PC-3 (cell line): ENCODE data around the gene ASXL3.

- RAMPAGE, long total RNA = no peak
Measured at GRCh38 chr18:31539706-31540022, 41.7 kb downstream of the DSG2 start.

- RAMPAGE, long total RNA = no peak
Measured at GRCh38 chr18:31679299-31679887, 5.0 kb downstream of the B4GALT6 start.

DNA sequence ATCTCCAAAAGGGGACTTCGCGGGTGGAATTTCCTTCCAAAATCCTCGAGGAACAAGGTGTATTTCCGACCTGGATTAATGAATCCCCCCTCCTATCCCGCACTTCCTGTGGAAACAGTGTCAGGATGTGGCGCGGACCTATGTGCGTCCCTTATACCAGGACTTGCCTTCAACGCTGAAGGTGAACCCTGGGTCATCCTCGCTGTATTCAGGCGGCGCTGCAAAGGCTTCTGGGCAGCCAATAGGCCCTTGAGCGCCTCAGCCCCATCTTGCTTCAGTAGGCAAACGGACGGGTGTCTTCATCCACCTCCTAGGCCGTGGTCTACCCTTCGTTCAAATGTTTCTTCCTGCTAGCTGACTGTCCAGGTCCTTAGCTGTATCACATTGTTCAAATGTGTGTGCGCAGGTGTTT is 1.4 kb upstream of the B4GALT6 start:
- RAMPAGE, long total RNA = no peak

GRCh38 chr18:32086675-32087067 is 5.0 kb upstream of the RNF138 start:
- RAMPAGE, long total RNA = no peak

DNA sequence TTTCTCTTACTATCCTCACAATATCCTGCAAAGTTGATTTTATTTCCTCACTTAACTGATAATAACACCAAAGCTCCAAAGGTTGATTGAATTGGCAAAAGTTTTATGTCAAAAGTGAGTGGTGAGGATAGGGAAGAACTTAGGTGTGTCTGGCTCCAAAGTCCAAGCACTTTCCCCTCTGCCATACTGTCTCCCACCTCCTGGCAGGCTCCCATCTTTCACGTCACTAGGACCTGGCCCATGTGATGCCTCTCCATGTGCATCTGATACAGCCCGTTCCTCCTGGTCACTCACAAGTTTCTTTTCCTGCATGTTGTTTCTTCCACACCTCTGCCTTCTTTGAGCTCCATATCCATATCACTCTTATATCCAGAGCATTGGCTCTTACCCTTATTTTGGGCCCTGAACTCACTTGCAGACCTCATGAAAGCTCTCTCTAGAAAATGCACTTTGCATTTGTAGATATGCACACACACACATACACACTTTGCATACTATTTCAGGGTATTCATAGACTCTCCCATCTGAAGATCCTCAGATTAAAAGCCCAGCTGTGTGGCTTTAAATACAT is 12.2 kb downstream of the MEP1B start:
- RAMPAGE, long total RNA = no peak

DNA sequence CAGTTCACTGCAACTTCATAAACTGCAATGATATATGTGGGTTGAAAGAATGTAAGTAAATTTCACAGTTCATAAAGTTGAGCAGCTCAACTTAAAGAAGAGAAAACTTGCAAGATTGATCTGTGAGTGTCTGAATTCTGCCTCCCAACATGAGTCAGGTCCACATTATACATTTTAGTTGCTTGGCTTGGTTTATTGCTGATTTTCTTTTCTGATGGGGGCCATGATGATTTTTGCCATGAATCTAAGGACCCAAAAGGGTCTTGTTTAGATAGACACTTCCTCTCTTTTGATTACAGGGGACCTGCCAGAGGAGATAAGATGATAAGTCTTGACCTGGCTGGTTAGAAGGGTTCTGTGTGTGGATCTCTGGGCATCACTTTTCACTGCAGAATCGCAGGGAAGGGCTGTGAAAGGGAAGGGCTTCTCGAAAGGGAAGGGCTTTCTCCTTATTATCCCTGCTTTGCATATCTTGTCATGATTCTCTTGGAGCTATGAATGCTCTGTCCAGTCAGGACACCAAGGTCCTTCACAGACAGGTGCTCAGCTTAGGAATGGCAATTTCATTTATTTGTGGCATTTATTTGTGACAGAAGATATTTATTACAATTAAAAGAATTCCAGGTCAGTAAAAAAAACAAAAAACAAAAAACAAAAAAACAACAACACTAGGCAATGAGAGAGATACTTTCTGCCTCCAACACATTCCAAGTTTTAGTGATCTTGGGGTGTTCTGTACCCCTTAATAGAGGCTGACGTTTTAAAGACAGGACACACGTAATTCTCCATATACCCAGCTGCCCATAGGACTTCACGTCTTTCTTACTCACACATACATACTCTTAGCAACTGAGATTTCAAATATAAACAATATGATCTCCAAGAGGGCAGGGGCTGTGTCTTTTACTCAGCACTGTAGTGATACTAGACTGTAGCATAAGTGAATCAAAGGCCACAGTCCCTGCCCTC is 75.1 kb downstream of the MEP1B start:
- RAMPAGE, long total RNA = no peak

DNA sequence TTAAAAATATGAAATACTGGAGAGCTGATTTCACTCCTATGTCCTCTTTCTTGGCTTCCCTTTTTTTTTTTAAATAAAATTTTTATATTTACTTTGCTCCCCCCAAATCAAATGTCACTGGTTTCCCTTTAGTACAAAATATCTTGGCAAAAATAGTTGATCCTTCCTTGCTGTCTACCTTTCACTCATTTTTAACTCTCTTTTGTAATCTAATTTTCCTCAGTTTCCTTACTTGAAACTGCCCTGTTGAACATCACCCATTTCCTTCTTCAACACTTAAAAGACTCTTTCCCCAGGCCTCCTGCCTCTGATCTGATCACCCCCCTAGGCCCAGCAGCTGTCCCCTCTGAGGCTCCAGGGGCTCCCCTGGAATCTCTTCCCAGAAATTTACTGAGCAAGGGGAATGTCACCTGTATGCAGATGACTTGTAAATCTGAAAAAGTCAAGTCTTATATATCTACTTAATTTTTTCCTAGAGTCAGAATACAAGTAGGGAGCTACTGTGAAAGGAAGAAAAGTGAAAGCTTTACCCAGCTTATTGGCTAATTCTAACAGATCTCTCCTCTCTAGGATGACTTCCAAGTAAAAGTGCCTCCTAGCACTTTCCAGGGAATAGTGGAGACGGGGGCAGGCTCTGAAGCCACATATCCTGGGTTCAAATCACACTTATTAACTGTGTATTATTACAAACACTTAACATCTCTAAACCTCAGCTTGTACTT is 85.4 kb downstream of the GAREM1 start:
- RAMPAGE, long total RNA = no peak

DNA sequence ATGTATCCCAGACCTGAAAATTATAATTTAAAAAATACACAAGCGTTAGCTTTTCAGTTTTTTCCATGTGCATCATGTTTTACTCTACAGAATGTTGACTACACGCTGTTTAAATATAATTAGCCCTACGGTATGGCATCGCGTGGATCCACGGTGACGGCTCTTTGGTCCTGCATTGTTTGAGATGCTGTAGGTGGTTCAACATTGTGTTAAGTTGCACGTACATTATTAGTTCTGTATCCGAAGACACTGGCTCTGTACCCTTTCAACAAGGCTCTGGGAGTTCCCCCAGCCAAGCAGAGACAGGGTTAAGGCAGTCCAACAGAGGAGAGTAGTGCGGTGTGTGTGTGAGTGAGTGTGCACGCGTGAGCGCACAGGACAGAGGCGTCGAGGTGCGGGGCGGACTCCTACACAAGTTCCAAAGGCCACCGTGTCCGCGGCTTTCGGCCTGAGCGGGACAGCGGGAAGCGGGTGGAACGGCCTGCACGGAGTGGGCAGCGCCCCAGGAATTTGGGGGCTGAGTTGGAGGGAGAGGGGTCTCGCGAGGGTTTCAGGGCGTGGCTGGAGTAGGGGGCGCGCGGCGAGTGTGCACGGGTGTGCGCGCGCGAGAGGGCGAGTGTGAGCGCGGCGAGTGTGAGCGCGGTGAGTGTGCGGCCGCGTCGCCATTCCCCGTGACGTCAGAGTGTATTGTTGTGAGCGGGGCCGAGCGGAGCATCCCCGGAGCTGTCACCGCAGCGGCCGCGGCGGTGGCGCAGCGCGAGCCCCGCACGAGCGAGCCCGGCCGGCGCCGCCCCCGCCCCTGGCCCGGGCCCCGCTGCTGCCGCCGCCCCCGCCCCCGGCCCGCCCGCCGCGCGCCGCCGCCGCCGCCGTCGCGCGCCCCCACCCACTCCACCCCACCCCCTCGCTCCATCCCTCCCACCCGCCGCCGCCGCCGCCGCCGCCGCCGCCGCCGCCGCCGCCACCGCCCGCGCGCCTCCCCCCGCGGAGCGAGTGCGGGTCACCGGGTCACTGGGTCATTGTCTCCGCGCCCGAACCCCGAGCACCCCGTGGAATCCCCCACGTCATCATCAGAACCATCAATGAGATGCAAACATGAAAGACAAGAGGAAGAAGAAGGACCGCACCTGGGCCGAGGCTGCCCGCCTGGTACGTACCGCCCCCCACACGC is at the start of gene ASXL3:
ASXL3 (plus strand) TSS at position 680 of the 1,168 bp plus-strand sequence.
- RAMPAGE, long total RNA = no peak

GRCh38 chr18:33851540-33852427 is 273.8 kb downstream of the ASXL3 start:
- RAMPAGE, long total RNA = no peak

GRCh38 chr18:34331356-34331810 is 106.7 kb upstream of the NOL4 start:
- RAMPAGE, long total RNA = no peak

DNA sequence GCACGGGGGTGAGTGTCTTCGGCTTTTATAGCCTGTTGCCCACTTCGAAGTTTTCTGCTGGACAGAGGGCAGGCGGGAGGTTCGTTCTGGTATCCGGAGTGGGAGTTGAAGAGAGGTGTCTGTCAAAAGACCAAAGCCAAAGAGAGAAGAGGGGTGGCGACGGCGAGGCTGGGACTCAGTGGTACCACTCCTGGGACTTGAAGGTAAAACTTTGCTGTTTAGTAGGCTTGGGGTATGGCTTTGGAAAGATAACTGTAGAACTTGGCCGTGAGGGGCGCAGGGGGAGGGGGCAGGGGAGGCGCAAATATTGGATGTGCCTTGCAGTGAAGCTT is 215.7 kb upstream of the DTNA start:
- RAMPAGE, long total RNA = no peak

GRCh38 chr18:34822031-34822609 is 112.0 kb downstream of the DTNA start:
- RAMPAGE, long total RNA = no peak

DNA sequence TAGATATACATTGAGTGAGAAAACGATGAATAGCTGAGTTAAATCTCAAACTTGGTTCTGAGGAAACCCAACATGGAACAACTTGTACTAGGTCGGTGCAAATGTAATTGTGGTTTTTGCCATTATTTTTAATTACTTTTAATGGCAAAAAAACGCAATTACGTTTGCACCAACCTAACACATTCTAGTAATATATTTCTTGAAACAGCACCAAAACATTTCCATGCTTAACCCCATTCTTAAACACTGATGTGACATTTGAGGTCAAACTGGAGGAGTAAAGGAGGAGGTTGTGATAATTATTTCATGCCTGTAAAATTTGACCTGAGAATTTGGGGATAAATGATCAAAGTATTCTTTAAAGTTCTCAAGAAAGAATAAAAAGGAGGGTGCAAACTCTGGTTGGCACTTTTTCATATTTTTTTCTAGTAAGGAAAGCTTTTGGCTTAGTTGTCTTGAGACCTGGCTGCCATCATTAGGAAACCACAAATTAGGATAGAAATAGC is 143.0 kb downstream of the DTNA start:
- RAMPAGE, long total RNA = no peak

- RAMPAGE, long total RNA = no peak
Measured at GRCh38 chr18:34943248-34943519, 98.0 kb upstream of the MAPRE2 start.

DNA sequence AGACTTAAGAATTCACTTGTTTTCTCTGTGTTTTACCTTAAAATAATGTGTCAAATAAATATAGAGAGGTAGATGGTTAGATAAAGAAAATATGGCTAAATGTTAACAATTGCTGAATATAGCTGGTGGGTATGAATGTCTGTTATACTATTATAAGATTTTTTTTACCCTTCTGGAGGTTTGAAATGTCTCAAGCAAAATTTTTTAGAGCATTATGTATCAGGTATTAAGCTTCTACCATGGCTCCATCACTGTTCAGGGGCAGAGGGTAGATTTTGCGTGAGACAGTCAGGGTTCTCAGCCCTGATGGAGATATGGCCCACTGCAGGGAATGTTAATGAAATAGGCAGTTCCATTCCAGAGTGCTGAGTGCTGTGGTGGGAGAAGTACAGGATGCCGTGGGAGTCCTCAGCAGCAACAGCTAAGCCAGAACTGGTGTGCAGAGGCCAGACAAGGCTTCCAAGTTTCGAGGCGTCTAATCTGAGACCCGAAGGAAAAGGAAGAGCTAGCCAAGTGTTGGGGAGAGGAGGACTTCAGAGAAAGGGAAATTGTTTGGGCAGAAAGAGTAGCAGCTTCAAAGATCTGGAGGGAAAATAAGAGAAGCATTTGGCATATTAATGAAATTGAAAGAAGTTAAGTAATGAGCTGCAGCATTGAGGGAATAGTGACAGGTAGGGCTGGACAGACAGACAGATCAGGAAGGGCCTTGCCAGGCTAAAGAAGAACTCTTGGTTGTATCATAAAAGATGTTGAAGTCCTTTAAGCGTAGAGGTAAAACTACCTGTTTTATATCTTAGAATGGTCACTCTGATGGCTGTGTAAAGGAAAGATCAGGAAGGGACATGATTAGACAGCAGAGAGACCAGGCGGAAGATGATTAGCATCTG is 30.2 kb upstream of the MAPRE2 start:
- RAMPAGE, long total RNA = no peak

DNA sequence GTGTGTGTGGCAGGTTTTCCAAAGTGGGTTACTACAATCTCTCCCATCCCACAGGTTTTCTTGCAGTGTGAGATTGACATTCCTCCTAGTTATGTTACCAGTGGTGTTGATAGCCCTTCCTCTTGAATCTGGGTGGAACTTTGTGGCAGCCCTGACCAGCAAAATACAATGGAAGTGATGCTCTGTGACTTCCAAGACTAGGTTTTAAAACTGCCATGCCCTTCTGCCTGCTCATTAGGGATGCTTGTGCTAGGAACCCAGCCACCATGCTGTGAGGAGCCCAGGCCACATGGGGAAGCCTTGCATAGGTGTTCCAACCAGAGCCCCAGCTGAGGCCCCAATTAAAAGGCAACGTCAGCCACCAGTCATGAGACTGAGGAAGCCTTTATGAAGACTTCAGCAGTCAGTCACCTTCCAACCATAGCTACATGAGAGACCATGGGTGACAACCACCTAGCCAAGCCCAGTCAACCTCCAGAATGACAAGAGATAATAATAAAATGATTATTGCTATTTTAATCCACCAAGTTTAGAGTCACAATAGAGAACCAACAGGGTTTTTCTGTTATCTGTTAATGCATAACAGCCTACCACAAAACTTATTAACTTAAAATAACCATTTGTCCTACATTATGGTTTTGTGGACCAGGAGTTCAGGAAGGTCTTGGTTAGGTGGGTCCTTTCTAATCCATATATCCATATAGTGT is 13.9 kb upstream of the MAPRE2 start:
- RAMPAGE, long total RNA = no peak

- RAMPAGE, long total RNA = no peak
Measured at GRCh38 chr18:35030228-35030610, 11.0 kb upstream of the MAPRE2 start.

DNA sequence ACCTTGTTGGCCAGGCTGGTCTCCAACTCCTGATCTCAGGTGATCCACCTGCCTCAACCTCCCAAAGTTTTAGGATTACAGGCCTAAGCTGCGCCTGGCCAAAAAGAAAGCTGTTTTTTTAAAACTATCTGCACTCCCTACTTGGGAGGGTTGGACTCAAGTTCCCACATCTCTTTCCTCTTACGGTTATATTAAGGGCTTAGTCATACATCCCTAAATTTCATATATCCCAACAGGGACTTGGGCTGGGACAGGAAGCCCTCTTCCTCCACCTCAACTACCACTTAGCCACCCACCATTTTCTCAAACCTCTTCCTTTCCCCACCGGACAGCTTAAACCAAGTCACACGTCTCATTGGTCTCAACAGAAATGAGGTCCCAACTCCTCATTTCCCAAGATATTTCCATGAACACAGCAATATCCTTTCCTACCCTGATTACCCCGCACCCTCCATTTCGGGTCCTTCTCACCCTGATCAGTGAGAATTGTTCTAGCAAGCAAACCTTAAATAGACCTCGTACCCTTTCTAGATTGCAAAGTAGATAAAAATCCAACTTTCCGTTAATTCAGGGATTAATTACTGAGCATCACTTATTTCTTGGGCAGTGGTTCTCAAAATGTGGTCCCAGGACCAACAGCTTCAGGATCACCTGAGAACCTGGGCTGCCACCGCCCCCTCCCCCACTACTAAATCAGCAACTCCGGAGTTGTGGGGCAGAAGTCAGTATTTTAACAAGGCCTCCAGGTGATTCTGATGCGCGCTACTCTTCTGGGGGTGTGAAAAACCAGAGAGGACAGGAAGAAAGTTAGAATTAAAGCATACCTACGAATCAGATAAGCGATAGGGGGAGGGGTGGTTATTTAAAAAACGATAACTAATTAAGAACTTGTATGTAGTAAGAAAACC is 602 bp downstream of the ZSCAN30 start:
- RAMPAGE, long total RNA = no peak

DNA sequence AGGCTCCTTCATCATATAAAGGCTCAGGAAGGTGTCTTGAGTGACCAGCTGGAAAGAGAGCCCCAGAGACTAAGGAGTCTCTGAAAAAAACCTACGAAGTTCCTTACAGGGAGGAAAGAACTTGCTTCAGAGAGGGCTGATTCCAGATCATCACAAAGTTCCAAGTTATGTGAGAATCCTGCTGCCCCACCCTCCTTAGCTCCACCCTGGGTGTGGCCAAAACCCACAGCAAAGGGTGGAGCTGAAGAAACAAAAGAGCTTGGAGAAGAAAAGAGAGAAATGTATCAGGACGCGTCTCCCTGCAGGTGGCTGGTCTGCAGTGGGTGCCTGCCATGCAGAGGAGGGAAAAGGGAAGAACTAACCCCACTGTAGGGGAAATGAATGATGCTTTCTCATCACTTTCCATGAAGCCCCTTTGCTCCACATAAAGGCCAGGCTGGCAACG is 32.8 kb upstream of the ZNF396 start:
- RAMPAGE, long total RNA = no peak

- RAMPAGE, long total RNA = no peak
Measured at GRCh38 chr18:35464678-35465287, 33.0 kb downstream of the INO80C start.